Esophagus squamous epithelium (tissue), 4 donors: ENCODE measurements around a stretch of chr6.

DNA sequence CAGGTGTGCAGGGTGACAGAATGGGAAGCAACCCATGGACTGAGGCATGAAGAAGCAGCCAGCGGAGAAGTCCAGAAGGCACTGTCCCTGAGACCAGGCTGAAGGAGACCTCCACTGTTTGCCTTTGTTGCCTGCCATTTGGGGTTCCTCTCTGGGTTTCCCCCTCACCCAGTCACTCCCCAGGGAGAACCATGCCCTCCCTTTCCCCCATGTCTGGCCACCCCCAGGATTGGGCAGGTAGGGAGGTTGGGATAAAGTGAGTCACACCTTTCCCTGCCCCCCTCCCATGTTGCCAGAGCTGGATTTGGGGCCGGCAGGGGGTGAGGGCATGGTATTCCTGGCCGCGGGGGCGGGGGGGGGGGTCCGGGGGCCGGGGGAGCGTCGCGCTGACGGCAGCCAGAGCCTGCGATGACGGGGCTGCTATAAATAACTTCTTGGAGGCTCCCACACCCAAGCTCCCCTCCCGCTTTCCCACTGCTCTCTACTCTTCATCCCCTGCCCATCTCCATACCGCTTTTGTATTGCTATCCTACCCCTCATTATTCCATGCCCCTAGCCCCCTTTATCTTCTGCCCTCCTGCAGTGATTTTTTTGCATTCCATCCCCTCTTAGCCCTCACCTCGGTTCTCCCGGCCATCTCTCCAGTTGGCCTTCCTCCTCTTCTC is 13.6 kb downstream of the SYNGAP1 start:
- PRO-cap, result no peak
- RAMPAGE, long total RNA, 4 experiments, result no peak in any of the 4 experiments

DNA sequence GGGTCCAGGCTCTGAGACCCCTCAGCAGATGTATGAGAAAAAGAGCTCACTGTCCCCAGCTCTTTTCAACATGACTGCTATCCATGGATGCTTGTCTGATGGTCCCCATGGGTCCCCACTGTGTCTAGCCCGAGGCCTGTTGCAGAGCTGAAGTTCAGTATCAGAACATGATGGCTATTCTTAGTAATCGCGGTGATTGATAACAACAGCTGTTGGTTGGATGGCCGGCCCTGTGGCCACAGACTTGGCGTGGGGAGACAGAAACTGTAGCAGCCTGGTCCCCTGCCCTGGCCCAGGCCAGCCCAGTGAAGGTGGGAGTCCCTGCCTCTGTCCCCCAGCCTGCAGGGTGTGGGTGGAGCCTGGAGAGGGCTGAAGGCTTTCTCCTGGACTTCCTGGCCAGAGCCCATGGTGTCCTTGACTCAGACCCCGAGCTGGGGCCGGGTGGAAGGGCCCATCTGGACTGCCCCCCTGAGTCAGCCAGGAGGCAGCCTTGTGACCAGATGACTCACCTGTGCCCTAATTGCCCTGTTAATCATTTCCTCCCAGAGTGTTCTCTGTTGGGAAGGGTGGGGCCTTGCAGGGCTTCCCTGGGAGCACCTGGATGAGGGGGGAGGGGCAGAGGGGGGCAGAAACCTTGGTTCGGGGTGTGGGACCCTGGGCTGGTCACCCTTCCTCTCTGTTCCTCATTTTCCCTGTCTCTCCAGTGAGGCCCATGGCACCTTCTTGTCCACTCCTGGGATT is 10.0 kb upstream of the BAK1 start:
- PRO-cap, result bidirectional peak, plus-strand start at position 545 of the sequence, minus-strand start at position 419 of the sequence
- RAMPAGE, long total RNA, 4 experiments, result no peak in any of the 4 experiments

GRCh38 chr6:33668746-33669585 is 42.5 kb downstream of the UQCC2 start:
- PRO-cap, result bidirectional peak, plus-strand start at chr6:33669224, minus-strand start at chr6:33669067
- RAMPAGE, long total RNA, 4 experiments, result no peak in any of the 4 experiments

- PRO-cap, result no peak
- RAMPAGE, long total RNA, 4 experiments, result no peak in any of the 4 experiments
Observed at GRCh38 chr6:33673498-33673877, 38.0 kb downstream of the UQCC2 start.

- PRO-cap, result bidirectional peak, plus-strand start at chr6:33718440, minus-strand start at chr6:33718308
- RAMPAGE, long total RNA, 4 experiments, result no peak in any of the 4 experiments
Observed at GRCh38 chr6:33718113-33718722, 6.7 kb upstream of the UQCC2 start.

DNA sequence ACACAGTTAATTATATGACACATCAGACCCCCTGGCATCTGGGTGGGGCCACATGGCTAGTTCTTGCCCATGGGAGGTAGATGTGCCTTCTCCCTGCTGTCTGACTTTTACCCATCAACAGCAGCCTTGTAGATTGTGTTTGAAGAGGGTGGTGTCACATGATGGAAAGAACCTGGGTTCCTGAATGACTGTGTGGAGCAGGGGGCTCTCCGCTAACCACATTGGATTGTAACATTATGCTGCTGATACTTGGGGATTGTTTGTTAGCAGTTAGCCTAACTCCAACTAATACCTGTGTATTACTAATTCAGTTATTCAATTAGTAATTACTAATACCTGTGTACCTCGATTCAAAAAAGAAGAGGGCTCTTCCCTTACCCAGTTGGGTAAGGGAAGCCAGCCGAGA is 7.3 kb upstream of the UQCC2 start:
- PRO-cap, result no peak
- RAMPAGE, long total RNA, 4 experiments, result no peak in any of the 4 experiments

GRCh38 chr6:33737125-33738007 is 9.3 kb downstream of the IP6K3 start:
- PRO-cap, result no peak
- RAMPAGE, long total RNA, 4 experiments, result no peak in any of the 4 experiments

DNA sequence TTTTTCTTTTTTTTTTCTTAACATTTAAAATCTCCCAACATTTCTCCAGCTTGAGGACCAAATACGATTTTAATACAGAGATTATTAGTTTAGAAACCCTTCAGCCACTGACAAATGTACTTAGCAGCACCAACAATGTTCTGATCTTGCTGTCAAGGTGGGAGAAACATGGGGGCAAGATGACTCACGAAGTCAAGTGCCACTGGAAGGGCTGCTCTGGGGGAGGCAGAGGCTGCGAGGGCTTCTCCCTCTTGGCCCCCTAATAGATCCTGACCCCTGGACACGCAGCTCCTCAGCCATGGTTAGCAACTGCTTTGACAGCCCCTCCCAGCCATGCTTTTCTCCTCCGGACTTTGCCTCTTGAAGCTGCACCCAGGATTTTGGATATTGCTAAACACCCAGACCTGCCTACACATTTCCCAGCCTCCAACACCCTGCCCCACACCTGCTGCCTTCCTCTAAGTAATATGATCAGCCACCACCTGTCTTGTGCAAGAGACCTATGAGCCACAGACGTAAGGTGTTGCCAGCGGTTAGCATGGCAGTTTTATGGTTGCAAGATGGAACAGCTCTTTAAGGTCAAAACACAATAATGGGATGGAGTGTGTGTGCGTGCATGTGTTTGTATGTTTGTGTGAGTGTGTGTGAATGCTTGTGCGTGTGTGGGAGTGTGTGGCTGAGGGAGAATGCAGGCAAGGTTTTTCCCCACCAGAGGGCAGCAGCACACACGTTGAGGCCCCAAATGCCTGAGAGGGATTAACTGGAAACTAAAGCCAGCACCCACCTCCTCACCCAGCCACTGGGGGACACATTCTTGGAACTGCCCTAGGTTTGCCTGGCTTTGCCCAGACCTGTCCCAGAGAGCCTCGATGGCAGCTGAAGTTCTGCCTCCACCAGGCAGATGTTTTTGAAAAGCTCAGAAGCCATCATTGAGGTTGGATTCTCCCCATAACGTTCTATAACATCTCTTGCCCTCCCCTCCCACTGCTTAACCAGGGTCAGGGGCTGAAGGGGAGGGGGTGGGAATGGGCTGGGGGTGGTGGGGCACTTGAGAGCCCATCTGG is 2.5 kb downstream of the IP6K3 start:
- PRO-cap, result bidirectional peak, plus-strand start at position 848 of the sequence, minus-strand start at position 688 of the sequence
- RAMPAGE, long total RNA, 4 experiments, result no peak in any of the 4 experiments

DNA sequence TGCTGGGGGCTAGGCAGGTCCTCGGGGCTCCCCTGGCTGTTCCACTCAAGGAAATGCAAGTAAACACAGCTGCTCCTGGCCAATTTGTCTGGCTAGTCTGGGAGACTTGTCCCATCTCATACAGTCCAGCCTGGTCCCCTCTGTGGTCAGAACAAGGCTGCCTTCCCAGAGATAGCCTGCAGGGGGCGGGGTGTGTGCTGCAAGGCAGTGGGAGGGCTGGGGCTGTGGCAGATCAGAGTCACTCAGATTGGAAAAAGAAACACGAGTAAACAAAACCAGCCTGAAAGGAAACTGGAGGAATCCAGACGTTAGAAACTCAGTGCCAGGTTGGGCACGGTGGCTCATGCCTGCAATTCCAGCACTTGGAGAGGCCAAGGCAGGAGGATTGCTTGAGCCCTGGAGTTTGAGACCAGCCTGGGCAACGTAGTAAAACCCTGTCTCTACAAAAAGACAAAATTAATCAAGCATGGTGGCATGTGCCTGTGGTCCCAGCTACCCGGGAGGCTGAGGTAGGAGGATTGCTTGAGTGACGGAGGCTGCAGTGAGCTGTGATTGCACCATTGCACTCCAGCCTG is 20.3 kb downstream of the LEMD2 start:
- PRO-cap, result no peak
- RAMPAGE, long total RNA, 4 experiments, result no peak in any of the 4 experiments

GRCh38 chr6:33787345-33787662 is 1.6 kb downstream of the LEMD2 start:
- PRO-cap, result no peak
- RAMPAGE, long total RNA, 4 experiments, result no peak in any of the 4 experiments

DNA sequence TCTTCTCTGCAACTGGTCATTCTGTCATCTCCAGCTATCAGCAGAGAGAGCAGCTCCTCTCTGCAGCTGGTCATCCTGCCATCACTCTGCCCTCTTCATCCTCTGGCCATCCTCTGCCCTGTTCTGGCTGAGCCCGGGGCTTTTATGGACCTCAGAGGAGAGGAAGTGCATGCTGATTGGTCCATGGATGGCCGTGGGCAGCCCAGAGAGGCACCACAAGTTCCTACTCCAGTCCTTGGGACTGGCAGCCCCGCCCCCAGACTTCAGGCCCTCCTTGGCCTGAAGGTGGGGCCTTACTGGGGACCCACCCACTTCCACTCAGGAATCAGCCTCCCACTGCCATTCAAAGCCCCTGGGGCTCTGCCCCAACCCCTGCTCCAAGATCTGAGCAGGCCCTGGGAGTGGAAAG is 34.3 kb upstream of the HMGA1 start:
- PRO-cap, result unidirectional peak, minus-strand start at position 115 of the sequence
- RAMPAGE, long total RNA, 4 experiments, result no peak in any of the 4 experiments

DNA sequence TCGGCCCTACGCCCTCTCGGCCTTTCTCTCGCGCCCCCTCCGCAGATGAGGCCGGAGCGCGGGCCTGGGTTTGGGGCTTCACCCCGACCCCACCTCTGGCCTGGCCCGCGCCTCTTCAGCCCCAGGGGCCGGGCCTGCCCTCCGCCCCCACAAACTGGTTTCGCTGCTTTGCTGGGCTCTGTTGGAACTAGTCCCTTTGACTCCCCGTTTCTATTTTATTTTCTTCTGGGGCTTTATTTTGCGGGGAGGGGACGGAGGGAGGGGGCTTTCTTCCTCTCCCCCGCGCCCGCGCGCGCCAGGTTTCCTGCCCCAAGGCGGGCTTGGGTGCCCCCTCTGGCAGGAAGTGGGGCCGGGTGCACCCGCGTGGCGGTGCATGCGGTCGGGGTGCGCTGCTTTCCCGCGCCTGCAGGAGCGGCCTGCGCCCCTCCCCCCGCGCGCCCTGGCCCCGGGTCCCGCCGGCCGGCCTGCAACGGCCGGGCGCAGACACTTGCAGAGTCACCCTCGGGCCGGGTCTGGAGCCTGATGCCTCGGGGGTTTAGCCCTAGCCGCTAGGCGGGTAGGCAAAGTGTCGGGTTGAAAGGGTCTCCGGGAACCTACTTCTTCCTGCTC is 1.3 kb downstream of the HMGA1 start:
- PRO-cap, result bidirectional peak, plus-strand start at position 368 of the sequence, minus-strand start at position 189 of the sequence
- RAMPAGE, long total RNA, 4 experiments, result no peak in any of the 4 experiments

DNA sequence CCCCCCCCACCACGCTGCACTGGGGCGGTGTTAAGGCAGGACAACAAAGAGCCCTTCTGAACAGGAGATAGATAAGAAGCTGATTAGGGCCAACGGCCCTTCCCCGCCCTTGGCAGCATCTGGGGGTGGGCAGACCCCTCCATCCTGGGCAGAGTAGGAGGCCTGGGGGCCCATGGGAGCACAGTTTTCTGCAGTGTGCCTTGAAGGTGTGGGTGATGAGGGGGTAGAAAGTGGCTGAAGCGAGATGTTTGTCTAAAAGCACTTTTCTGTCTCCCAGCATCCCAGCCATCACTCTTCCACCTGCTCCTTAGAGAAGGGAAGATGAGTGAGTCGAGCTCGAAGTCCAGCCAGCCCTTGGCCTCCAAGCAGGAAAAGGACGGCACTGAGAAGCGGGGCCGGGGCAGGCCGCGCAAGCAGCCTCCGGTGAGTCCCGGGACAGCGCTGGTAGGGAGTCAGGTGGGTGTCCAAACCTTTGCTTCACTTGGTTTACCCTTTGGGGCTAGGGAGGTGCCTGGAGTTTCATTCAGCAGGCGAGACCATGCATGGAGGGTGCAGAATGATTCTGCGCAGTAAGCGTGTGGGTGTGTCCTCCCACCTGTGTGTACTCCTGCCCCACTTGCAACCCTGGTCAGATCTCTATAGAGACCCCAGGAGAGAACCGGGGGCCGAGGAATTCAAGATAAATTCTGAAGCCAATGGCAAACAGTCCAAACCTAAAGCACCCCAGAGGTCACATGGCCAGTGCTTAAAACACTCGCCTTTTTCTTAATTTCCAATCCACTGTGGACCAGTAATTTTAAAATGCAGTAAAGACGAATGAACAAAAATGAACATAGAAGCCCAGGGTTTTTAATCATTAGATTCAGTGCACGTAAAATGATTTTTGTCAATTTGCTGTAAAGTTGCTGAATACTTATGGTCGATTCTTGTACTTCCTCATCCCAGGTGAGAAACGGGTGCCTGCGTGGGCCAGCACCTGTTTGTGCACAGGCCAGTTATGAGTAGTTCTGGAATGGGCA is 4.1 kb downstream of the HMGA1 start:
- PRO-cap, result no peak
- RAMPAGE, long total RNA, 4 experiments, result no peak in any of the 4 experiments

DNA sequence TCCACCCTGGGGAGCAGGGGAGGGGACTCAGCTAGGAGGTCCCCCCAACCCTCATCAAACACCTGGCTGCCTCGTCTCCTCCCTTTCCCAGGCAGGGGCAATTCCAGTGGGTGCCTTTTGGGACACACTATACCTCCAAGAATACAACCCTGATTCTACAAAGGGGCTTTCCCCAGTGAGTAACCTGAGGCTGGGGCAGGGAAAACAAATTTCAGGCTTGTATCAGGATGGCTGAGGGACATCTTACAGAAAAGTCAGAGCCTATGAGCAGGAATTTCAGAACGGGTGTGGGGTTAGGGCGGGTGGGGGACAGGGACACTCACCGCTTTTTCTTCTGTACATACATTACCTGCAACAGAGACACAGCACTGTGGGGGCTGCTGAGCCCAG is 1.7 kb downstream of the SMIM29 start:
- PRO-cap, result no peak
- RAMPAGE, long total RNA, 4 experiments, result no peak in any of the 4 experiments

GRCh38 chr6:34306148-34306953 is 57.5 kb upstream of the SMIM29 start:
- PRO-cap, result no peak
- RAMPAGE, long total RNA, 4 experiments, result no peak in any of the 4 experiments

GRCh38 chr6:34324689-34325286 is 67.7 kb downstream of the NUDT3 start:
- PRO-cap, result no peak
- RAMPAGE, long total RNA, 4 experiments, result no peak in any of the 4 experiments

DNA sequence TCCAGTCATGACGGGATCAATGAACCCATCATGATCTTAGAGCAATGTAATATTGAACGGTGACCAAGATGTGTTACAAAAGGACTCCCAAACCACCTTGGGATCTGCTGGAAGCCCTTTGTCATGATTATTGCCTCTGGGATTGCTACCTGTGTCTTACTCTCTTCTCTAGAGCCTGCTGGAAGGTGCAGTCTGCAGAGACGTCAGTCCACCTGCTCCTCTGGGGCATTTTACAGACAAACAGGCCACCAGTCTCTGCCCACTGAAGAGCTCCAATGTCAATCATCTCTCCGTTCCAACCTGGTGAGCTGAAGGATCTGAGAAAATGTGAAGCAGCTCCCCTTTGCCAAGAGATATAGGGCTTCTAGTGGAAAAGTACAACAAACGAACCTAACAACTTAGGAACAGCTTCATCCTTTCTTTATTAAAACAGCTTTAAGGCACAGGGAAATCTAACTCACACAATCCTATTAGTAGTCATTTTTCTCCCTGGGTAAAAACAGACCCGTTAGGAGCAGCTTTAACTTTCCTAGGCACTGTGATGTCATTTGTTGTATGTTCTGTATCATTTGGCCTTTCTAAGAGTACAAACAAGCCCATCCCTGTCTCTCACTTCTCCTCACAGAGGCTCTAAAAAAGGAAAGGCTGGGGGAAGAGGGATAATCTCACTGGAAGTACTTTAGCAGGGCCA is 8.4 kb downstream of the NUDT3 start:
- PRO-cap, result no peak
- RAMPAGE, long total RNA, 4 experiments, result no peak in any of the 4 experiments

- PRO-cap, result no peak
- RAMPAGE, long total RNA, 4 experiments, result no peak in any of the 4 experiments
Observed at GRCh38 chr6:34393577-34394076, 1.2 kb upstream of the NUDT3 start.

DNA sequence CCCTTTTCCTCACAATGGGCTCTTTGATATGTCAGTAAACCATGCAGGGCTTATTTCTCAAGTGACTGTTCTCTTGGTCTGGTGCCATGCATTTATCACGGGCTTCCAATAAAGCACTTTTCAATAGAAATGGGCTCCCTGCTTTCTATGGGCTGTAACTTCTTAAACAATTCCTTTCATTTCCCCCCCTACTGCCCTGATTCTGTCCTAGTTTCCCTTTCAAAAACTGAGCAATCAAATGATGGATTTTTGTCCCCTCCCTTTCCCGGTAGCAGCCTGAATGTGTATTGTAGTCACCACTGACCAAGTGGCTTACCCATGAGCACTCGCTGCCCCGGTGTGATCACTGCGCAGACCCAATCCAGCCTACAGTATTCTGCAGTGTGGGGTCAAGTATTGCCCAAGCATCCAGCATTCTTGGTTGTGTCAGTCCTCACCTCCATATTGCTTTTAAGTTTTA is 13.8 kb downstream of the RPS10 start:
- PRO-cap, result no peak
- RAMPAGE, long total RNA, 4 experiments, result no peak in any of the 4 experiments

DNA sequence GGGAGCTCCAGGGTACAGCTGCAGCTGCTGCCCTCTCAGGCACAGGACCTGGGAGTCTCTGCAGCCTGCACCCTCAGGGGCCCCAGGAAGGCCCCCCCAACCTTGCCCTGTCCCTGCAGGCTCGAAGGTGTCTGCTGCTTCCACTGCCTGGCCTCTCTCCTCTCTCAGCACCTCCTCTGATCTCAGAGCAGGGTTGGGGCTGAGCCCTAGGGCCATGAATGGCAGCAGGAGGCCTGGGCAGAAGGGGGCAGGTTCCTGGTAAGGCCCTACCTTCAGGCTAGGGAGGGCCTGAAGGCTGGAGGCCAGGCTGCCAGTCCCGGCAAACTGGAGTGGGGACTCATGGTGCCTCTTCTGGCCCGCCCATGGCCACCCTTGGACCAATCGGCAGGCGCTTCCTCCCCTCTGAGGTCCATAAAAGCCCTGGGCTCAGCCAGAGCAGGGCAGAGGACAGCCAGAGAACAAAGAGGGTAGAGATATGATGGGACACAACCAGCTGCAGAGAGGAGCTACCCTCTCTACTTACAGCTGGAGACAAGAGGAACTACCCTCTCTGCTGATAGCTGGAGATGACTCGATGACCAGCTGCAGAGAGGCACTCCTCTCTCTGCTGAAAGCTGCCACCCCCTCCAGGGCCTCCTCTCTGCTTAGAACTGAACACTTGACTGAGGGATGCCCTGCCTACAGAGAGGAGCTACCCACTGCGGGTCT is 7.8 kb upstream of the PACSIN1 start:
- PRO-cap, result no peak
- RAMPAGE, long total RNA, 4 experiments, result no peak in any of the 4 experiments